ENCODE results near the genes NKIRAS2, DHX58, KAT2A, HSPB9 and CAVIN1.

GRCh38 chr17:41692533-41693371, 4.1 kb downstream of the EIF1 start:
- PRO-cap = no peak
- RRBS = no CpG with 5 or more reads among the region's 12 CpGs

DNA sequence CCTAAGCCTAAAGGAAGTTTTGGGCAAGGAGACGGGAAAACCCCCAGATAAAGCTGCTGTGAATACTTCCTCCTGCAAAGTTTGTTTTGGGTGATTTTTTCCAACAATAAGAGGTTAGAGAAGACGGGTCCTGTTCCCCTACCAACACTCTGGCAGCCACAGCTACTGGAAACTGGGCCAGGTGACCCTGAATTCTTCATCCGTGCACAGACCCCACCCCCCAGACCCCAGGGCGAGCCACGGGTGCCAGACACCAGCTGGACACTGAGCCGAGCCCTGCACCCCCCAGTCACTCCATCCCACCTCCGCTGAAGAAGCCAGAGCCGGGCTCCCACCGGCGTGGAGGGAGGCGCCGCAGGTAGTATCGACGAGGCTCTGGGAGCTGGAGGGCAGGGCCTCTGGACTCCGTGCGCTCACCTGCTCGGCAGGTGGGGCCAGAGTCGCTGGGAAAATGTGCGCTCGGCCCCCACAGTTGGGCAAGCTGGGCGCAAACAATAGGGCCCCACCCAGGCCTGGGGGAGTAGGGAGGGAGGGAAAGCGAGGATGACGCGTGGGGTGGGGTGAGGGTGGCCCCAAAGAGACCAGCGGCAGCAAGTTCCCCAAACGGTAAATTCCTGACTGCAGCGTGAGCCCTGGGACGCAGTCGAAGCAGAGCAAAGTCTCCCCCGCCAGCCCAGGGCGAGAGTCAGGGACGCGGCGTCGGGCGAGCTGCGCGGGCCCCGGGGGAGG, 747 bp downstream of the JUP start:
- PRO-cap = bidirectional peak, plus-strand start at position 609 of the sequence, minus-strand start at position 453 of the sequence
- RRBS = no CpG with 5 or more reads among the region's 39 CpGs

DNA sequence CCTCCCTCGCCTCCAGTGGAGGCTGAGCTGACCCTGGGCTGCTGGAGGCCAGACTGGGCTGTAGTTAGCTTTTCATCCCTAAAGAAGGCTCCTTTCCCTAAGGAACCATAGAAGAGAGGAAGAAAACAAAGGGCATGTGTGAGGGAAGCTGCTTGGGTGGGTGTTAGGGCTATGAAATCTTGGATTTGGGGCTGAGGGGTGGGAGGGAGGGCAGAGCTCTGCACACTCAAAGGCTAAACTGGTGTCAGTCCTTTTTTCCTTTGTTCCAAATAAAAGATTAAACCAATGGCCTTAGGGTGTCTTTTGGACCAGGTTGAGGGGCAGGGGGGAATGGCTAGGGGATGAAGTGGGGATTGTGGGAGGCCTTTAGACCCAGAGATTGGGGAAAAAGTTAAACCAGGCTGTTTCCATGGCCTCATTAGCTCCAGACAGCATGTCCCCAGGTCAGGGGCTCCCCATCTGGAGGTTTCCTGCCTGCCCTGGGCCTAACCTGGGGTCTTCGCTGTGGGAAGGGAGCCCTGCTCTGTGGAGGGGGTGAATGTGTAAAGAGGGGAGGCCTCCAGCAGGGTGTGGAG, 10.2 kb downstream of the FKBP10 start:
- PRO-cap = no peak
- RRBS = no CpG with 5 or more reads among the region's 2 CpGs

DNA sequence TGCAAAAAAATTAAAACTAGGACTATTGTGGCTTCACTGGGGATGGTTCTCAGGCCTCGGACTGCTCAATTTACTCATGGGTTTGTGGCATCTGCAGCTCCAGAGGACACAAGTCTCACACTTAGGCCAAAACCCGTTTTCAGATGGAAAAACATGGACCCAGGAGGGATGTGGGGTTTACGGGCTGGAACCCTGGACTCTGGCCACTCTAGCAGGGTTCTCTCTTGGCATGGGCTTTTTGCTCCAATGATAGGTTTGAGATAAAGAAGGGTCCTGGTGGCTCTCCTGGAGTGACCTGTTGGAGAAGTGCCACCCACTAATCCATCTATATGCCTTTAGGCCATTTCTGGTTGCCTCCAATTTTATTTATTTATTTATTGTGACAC, 2.6 kb downstream of the CNP start:
- PRO-cap = no peak
- RRBS = no CpG with 5 or more reads among the region's 3 CpGs

GRCh38 chr17:41996889-41997367, 20.3 kb downstream of the DNAJC7 start:
- PRO-cap = no peak
- RRBS = no CpG with 5 or more reads among the region's 6 CpGs

- PRO-cap = bidirectional peak, plus-strand start at chr17:42020130, minus-strand start at chr17:42019979
- RRBS = under 1% methylated on average over 7 of the region's 48 CpGs
Measured at GRCh38 chr17:42019676-42020501, at the start of gene NKIRAS2. Gene NKIRAS2 (plus strand): TSS chr17:42020090.

- PRO-cap = bidirectional peak, plus-strand start at chr17:42112786, minus-strand start at chr17:42112719
- RRBS = no CpG with 5 or more reads among the region's 11 CpGs
Measured at GRCh38 chr17:42112386-42112934, at the start of gene DHX58. Gene DHX58 (minus strand): TSS chr17:42112714.

- PRO-cap = bidirectional peak, plus-strand start at chr17:42121434, minus-strand start at chr17:42121356; bidirectional peak, plus-strand start at chr17:42121699, minus-strand start at chr17:42121535
- RRBS = under 1% methylated on average over 9 of the region's 48 CpGs
Measured at GRCh38 chr17:42120766-42121580, at the start of gene KAT2A. Gene KAT2A (minus strand): TSS chr17:42121367.

DNA sequence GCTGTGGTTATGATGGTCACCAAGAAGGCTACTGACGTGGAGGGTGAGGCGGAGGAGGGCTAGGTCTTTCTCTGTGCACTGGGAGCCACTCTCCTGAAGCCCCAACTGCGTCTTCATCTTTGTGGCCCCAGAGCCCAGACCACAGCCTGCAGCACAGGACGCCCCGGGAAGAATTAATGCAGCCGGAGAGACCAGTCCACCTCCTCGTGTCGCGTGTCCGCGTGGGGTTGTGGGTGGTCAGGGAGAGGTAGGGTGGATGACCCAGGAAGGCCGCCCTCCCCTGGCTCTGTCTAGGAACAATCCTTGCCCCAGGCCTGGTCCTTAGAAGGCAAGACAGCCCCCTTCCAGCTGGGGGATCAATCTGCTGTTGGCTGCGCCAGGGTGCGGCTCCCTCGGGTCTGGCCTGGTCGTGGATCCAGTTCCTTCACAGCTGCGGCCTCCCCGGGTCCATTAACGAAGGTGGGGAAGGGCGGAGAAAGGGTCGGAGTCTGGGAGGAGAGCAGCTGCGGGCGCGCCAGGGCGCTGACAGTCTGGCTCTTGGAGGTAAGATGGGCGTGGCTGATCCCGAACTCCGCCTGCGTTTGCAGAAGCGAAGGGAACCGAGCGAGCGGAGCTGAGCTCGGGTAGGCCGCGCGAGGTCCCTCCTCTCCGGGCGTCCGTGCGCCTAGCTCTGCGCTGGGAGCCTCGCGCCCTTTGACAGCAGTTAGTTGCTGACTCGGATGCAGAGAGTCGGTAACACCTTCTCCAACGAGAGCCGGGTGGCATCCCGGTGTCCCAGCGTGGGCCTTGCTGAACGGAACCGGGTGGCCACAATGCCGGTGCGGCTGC, at the start of gene HSPB9:
HSPB9 (plus strand) TSS at position 673 of the 828 bp plus-strand sequence.
- PRO-cap = no peak
- RRBS = 93% methylated on average over 2 of the region's 54 CpGs

GRCh38 chr17:42132914-42134321, 10.8 kb downstream of the HSPB9 start:
- PRO-cap = no peak
- RRBS = no CpG with 5 or more reads among the region's 12 CpGs

DNA sequence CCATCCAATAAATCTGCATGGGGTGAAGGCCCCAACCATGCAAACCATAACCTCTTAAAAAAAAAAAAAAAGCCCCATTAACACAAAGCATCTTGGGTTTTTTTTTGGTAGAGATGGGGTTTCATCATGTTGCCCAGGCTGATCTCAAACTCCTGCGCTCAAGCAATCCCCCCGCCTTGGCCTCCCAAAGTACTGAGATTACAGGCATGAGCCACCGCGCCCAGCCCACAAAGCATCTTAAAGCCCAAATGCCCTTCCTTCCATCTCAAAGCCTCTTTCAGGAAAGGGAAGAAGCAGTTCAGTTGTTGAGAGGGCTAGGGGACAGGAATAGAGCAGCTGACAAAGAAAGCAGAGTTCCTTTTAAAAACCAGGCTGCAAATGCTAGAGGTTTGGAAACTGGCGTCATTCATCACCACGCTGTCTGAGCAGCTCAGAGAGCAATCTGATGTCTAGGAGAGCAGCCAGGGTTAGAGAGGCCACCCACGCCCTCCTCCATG, 12.6 kb downstream of the RAB5C start:
- PRO-cap = no peak
- RRBS = no CpG with 5 or more reads among the region's 7 CpGs

DNA sequence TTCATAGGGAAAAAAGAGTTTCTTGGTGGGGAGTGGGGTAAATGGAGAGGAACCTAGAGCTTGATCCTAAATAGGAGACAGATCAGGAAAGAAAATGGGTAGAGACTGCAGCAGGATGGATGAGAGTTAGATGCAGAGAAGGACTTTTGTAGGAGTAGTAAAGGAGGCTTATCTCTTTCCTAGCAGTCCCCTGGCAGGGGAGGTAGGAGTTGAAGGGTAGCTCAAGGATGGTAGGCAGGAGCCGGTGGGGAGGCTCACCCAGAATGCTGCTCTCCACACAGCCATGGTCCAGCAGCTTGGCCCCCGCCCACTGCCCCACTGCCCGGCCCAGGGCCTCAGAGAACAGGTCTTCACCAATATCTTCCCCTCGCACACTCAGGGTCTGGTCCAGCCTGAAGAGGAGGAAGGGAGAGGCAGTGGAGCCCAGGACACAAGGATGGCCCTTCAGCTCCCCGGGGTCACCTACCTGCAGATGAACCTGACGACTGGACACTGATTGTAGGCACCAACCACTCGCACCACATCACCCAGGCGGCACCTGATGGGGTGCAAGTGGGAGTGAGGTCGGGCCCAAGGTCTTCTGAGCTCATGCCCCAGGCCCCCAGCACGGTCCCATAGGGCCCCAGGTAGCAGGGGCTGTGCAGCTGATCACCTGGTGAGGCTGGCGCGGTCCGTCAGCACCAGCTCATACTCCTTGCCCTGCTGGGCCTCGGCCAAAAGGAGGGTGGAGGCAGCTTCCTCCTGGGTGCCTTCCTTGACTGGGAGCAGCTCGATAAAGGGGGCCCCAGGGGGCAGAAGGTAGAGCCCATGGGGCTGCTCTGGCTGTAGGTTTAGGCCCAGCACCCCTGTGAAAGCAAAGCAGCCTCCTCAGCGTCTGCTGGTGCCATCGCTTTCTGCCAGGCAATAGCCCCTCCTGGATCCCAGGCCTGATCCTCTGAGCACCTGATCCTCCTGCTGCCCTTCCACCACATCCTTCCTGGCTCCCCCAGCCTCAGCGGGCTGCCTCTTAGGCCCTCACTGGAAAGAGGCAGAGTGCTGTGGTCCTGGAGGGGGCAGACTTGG, 3.6 kb downstream of the GHDC start:
- PRO-cap = no peak
- RRBS = 74% methylated on average over 3 of the region's 18 CpGs

DNA sequence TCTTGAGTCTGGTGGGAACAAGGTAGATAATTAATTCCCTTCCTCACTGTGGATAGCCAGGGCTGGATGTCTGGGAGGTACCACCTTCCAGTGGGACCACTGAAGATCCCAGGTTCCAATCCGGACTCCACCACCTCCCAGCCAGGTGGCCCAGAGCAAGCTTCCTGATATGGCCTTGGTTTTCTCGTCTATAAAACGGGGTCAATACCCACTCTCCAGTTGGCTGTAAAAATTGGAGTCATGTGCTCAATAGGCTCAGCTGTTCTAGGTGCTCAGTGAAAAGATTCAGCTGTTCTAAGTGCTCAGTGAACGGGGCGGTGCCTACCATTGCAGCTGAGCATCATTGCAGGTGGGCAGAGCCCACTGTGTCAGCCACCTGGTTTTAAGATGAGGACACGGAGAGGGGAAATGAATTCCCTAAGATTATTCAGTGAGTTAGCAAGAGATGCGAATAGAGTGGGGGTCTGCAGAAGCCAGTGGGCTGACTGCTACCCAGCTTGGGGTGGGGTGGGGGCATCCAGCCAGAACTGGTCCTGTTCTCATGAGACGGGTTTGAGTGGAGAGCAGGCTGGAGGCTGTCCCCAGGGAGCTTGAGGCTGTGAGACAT, 21.7 kb downstream of the STAT5A start:
- PRO-cap = no peak
- RRBS = no CpG with 5 or more reads among the region's 8 CpGs

- PRO-cap = no peak
- RRBS = no CpG with 5 or more reads among the region's 3 CpGs
Measured at GRCh38 chr17:42361858-42362315, 26.4 kb downstream of the STAT3 start.

DNA sequence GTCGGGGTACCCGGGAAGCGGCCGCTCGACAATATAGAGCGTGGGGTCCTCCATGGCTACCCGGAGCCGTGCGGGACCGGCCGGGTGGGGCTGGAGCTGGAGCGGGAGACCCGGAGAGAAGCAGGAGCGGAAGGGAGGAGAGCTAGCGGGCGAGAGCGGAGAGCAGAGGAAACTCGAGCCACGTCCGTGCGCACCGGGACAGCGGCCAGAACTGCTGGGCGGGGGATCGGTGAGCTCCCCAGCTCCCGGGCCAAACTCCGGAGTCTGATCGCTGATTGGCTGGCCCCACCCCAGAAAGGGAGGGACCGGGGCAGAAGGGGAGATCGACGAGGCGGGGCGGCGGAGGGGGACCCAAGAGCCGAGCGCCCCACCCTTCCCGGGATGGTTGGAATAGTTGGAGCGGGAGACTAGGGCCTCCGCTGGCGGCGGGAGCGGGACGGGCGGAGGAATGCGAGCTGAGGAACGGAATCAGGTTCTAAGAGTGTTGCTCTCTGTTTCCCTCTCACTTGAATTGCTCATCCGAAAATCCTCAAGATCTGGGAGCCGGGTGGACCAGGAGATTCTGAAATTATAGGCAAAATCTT, at the start of gene CAVIN1:
CAVIN1 (minus strand) TSS at position 213 of the 584 bp plus-strand sequence.
- PRO-cap = bidirectional peak, plus-strand start at position 410 of the sequence, minus-strand start at position 213 of the sequence
- RRBS = 2% methylated on average over 28 of the region's 48 CpGs

GRCh38 chr17:42469834-42470335, 11.2 kb downstream of the ATP6V0A1 start:
- PRO-cap = no peak
- RRBS = no CpG with 5 or more reads among the region's 6 CpGs

GRCh38 chr17:42564612-42565751, 1.9 kb upstream of the MLX start:
- PRO-cap = no peak
- RRBS = no CpG with 5 or more reads among the region's 24 CpGs

DNA sequence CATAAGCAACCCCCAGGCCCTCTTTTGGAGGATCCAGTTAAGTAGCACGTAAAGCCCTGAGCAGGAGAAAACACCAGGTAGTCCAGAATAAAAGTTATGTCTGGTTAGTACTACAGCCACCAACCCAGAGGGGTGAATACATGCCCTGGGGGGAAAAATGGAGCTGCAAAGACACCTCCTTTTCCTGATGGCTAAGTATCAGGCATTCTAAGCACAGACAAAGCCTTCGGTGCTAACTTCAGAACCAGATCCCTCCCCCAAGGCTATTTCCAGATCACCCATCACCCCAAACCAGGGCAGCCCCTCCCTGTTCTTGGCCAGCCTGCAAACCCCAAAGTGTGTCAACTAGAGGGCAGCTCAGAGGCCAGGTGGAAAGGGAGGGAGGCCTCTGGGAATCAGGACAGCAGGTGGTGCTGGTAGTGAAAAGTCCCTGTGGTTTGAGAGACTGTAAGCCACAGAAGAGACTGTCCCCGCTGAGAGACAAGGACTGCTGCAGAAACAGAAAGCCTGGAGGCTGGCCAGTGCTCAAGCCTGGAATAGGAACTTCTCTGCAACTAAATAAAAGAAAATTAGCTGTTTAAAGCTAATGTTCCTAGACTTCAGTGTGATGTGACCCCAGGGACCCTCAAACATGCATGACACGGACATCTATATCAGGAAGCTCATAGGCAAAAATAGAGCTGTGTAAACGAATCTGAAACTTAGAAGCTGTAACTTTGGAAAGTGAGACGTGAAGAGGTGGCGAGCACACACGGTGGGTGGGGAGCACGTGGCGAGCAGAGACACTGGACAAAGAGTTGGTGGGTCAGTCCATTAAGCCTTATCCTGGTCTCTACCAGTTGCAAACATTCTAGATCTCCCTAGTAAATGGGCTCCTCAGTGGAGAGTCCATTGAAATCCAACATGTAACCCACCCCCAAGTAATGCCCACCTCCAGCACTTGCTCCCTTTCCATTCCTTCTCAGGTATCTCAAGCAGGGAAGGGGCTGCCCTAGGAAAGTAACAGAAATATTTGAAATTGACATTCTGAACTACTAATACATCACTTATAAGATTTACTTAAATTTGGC, 9.2 kb downstream of the TUBG1 start:
- PRO-cap = no peak
- RRBS = no CpG with 5 or more reads among the region's 10 CpGs

- PRO-cap = no peak
- RRBS = no CpG with 5 or more reads among the region's 8 CpGs
Measured at GRCh38 chr17:42700960-42701688, 18.8 kb downstream of the CNTNAP1 start.

DNA sequence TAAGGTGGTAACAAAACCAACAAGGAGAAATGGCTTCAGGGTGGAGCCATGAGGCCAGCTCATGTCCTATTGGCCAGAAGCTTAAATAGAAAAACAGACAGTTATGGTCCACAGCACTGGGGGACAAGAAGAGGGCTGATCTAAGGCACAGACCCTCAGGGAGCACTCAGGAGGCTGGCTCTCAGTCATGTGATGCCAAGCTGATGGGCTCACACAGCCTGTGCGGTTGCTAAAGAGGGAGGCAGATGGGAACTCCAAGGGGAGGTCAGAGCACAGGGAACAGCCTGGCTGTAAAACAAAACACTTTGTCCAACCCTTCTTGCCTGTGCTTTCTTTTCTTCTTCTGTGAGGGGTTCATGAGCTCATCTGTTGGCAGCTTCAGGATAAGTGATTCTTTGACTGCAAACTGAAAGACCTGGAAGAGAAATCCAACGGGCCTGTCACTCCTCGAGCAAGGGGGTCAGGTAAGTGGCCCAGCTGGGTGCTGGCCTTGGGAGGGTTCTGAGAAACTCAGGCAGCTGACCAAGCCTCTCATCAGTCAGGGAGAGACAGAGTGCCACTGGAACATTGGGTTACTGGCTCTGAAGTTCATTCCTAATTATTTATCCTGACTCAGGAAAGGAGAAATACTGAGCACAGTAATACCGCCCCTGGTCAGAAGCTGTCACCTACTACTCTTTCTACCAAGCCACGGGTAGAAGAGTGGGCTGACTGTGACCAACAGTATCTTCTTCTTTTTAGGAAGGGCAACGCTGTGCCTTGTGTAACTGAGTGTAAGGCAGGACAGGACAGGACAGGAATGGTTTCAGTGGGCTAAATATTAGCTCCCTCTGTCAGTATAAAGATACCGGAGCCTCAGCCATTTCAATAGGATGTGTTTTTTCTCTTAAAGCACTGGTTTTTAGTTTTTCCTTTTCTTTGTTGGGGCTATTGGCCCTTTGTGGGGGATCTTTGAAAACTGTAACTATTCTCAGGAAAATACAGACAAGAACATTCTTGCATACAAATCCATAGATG, 27.5 kb downstream of the CNTNAP1 start:
- PRO-cap = no peak
- RRBS = no CpG with 5 or more reads among the region's 7 CpGs

All from MCF 10A (cell line).